Occipital lobe (tissue), 2 donors: ENCODE measurements around the gene LEMD2.

DNA sequence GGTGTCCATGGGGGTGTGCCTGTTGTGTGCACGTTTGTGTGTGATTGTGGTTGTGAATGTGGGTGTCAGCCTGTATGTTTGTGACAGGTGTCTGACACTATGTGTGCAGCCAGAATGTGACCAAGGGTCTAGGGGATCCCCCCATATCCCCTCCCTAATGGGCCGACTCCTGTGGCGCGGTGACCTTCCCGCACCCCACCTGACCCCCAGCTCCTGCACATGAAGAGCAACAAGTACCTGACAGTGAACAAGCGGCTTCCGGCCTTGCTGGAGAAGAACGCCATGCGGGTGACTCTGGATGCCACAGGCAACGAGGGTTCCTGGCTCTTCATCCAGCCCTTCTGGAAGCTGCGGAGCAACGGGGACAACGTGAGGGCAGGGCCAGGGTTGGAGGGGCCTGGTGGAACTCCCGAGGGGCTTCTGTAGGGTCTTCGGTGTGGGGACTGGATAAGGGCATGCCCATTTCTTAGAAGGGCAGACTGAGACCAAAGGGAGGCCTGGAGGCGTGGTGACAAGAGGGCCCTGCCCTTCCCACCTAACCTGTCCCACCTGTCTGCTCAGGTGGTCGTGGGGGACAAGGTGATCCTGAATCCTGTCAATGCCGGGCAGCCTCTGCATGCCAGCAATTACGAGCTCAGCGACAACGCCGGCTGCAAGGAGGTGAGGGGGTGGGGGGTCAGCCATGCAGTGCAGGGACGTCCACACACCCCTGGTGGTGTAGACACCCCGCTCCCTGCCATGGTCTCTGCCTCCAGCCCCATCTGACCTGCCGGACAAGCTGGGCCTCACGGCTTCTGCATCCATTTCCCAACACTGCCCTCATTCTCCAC lies 37.6 kb downstream of the ITPR3 start:
- RAMPAGE, long total RNA, result no peak

GRCh38 chr6:33694191-33694877 lies 17.2 kb downstream of the UQCC2 start:
- RAMPAGE, long total RNA, result no peak

DNA sequence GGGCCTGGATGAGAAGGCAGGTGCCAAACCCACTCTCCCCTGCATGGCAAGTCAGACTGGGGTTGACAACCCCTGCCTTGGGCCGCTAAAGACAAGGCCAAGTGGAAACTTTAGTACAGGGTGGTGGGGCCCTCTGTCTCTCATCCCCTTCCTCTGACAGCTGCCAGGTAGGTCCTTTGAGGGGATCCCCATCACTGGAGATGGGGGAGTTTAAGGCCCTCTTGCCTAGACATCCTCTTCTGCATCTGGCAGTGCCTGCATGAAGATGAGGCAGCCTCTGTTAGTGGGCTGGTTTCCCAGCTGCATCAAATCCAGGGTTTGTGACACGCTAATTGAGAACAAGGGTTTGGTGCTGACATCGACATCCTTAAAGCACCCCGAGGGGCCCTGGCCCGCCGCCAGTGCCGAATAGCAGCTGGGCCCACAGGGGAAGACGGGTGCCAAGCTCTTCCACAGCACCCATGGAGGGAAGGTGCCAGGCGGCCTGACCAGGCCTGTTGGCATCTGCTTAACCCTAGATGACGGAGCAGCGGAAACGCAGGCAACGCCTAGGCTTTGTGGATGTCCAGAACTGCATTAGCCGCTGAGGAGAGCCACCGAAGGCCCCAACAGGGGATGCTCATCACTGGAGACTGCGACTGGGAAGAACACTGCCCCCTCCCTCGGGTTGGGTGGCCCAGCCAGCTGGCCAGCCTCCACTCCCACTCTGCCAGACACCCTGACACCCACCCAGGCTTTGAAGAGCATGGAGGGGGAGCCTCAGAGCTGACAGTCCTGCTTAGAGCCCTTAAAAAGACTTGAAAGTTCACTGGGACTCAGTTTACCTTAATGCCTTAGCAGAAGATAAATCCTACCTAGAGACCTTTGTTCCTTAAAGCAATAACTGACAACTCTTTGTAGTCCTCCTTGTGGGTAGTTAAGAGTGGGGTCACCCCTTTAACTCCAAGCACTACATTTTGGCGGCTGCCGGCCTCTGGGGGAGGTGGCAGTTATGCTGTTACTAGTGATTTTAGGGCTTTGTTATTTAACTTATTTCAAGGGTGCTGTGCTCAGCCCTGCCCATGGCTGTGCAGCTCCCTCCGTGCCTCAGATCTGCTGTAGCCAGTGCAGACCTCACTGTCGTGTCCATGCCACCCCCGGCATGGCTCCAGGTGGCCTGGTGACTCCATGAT lies 15.9 kb downstream of the UQCC2 start:
- RAMPAGE, long total RNA, result no peak

DNA sequence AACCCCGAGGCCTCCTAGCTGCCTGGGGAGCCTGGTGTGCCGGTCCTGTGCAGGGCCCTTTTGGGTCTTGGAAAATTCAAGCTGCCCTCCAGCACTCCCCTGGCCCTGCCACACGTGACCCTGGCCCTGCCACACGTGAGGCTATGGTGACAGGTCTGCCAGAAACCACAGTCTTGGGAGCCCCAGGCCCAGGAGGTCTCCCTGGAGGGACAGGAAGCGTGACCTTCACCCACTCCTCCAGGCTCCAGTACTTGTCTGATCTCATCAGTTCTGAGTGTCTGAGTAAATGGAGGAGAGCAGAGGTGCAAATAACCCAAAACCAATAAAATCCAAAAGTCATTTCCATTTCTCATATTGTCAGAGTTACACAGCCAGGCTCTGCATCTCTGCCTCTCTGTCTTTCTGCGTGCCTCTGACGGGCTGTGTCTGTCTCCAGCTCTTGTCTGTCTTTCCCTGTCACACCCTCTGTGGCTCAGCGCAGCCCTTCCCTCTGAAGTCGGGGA lies 15.5 kb downstream of the IP6K3 start:
- RAMPAGE, long total RNA, result no peak

- RAMPAGE, long total RNA, result no peak
These were observed 2.0 kb downstream of the LEMD2 start for GRCh38 chr6:33786880-33787344.

DNA sequence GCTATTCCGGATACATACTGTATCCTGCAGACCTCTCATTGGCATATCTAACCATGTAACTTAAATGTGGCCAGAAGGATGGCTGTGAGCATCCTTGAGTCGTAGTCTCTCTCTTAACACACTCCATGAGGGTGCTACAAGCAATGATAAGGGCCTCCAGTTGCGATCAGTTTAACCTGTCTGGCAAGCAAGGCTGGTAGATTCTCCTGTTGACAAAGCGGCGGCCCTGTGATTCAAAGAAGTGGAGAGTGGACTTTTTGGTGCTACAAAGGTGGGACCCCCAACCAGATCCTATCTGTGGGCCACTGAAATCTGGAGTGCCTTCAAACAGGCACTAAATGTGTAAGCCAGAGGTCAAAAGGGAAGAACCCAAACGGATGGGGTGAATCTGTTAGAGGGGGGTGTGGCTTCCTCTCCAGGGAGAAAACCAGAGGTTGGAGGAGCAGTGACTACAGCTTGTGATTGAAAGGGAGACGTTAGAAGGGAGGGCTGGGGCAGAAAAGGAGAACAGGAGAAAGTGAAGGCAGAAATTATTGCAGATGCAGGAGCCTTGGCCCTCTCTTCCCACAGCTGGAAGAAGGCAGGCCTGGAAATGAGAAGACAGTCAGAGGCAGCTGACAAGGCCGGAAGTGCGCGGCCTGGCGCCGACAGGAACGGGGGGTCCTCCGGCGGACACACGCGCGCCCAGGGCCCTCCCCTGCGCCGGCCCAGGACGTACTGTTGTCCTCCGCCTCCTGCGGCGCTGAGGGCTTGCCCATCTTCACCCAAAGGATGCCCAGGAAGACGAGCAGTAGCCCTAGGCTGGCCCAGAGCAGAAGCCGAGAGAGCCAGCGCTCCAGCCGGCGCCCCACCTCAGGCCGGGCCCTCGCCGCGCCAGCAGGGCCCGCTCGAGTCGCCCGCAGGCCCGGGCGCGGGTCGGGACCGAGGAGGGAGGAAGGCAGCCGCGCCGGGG lies 991 bp downstream of the LEMD2 start:
- RAMPAGE, long total RNA, result no peak

DNA sequence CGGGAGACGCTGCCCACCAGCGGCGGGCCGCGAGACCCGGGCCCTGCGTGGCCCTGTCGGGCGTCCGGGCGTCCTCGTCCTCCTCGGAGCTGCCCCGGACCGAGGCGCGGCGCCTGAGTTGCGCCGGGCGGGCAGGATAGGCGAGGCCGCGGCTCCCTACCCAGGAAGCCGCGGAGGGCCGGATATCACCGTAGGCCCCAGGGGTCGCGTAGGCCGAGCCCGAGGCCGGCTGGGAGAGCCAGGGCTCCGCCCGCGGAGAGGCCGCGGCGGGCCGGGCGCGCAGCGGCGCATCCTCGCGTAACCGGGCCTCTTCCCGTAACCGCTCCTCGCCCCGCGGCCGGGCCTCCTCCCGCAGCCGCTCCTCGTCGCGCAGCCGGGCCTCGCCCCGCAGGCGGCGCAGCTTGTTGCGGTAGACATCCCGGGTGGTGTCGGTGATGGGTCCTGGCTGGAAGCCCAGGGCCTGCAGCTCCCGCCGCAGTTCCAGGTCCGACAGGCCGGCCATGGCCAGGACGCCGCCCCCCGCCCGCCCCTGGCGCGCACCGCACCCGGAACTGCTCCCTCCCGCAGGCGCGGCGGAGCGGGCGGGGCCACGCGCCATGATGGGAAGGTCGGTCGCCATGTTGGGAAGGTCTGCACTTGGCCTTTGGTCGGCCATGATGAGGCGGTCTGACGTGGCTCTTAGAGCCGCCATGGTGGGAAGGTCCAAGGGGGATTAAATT lies at the start of gene LEMD2:
TSS of gene LEMD2 (minus strand) at position 516 of the 719 bp plus-strand sequence.
- RAMPAGE, long total RNA, result no peak

- RAMPAGE, long total RNA, result no peak
These were observed 100.5 kb upstream of the MLN start for GRCh38 chr6:33904163-33904890.

- RAMPAGE, long total RNA, result no peak
These were observed 150.3 kb downstream of the GRM4 start for GRCh38 chr6:33995579-33996052.

DNA sequence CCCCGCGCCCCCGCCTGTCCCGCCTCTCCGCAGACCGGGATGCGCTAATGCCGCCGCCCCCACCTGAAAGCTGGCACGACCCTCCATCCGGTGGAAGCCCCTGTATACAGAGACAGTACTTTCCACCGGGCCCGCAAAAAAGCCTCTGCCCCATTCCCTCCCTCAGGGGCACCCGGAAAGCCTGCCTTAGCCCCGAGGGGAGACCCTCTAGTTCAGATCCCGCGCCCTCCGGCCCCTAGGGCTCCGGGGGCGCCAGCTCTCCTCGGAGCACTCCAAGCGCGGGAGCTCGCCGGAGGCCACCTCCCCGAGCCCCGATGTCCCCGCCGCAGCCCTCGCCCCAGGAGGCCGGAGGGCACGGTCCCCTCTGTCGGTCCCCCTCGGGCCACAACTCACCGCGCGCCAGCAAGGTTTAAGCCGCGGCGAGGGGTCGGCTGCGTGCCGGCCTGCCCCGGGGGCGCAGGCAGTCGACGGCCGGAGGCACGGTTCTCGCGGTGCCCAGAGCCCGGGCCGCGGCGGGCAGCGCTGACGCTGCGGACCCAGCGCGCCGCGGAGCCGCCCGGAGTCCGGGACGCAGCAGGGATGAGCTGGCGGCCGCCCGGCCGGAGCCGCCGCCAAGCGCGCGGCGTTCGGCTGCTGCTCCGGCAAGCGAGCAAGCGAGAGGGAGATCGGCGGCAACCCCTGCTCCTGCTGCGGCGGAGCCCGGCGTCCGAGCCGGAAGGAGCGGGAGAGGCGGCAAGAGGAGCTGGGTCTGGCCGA lies 1.0 kb downstream of the GRM4 start:
- RAMPAGE, long total RNA, result no peak

DNA sequence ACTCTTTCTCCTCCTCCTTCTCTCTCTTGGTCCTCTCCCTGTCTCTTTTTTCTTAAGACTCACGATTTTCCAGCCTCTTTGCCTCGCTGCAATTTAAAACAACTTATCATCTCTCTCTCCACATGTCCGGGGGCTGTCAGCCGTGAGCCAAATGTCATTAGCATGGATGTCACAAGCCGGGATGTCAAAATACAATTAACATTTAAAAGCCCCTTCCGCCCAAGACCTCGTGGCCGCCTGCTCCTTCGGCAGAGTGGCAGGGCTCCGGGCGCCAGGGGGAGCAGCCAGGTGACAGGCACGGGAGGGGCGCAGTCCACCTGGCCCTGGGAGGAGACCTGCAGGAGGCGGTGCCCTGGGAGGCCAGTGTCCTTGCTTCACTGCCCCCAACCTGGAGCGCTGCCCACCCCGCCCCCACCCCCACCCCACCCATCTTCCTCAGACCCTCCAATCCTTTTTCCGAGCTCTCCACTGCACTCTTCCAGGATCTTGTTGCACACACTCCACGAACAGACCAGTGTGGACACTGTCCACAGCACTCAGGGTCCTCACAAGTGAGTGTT lies 5.5 kb upstream of the GRM4 start:
- RAMPAGE, long total RNA, result no peak

GRCh38 chr6:34239049-34239501 lies 2.4 kb downstream of the HMGA1 start:
- RAMPAGE, long total RNA, result no peak

DNA sequence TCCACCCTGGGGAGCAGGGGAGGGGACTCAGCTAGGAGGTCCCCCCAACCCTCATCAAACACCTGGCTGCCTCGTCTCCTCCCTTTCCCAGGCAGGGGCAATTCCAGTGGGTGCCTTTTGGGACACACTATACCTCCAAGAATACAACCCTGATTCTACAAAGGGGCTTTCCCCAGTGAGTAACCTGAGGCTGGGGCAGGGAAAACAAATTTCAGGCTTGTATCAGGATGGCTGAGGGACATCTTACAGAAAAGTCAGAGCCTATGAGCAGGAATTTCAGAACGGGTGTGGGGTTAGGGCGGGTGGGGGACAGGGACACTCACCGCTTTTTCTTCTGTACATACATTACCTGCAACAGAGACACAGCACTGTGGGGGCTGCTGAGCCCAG lies 1.7 kb downstream of the SMIM29 start:
- RAMPAGE, long total RNA, result no peak

- RAMPAGE, long total RNA, result no peak
These were observed 50.0 kb upstream of the SMIM29 start for GRCh38 chr6:34298842-34299146.

DNA sequence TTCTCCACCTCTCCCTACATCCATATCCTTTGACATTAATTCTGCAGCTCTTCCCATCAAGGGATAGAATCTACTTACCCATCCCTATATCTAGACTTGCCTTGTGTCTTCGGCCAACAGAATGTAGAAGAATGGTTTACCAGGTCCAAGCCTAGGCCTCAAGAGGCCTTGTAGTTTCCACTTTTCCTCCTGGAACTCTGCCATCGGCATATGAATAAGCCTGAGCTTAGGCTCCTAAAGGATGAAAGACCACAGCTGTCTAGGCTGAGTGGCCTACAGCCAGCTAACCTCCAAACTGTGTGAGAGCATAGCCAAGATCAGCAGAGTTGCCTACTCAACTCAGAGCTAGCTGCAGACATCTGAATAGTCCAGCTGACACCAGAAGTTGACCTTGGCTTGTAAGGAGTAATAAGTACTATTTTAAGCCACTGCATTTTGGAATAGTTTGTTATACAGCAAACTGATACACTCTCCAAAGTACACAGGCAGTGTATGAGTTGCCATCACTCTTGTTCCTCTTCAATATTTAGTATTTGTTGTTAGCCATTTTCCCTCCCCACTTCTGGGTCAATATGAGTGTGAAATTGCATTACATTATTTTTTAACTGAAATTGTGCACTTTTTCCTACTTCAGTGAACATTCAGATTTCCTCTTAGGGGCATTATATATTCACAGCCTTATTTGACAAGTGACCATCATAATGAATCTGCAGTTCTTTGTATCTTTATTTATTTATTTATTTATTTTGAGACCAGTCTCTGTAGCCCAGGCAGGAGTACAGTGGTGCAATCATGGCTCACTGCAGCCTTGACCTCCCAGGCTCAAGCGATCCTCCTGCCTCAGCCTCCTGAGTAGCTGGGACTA lies 52.7 kb upstream of the SMIM29 start:
- RAMPAGE, long total RNA, result no peak

GRCh38 chr6:34424493-34424871 lies 1.4 kb downstream of the RPS10 start:
- RAMPAGE, long total RNA, result no peak

DNA sequence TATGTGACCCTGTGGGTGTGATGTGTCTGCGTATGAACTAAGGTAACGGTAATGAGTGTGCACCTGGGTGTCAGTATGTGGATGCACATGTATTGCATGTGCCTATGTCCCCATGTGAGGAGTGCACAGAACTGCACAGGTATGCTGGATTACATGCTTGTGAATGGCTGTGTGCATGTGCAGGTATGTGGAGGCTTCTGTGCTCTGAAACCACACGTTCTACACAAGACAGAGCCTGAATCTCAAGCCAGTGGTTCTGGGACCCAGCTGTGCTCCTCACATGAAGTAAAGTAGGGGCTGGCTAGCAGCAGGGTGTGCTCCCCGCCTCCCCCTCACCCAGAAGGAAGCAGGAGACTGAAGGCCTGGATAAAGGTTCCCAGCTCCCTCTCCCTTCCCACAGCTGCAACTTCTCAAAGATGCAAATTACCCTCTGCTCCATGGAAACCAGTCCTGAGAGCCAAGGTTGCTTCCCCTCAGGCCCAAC lies 24.7 kb upstream of the SPDEF start:
- RAMPAGE, long total RNA, result no peak

DNA sequence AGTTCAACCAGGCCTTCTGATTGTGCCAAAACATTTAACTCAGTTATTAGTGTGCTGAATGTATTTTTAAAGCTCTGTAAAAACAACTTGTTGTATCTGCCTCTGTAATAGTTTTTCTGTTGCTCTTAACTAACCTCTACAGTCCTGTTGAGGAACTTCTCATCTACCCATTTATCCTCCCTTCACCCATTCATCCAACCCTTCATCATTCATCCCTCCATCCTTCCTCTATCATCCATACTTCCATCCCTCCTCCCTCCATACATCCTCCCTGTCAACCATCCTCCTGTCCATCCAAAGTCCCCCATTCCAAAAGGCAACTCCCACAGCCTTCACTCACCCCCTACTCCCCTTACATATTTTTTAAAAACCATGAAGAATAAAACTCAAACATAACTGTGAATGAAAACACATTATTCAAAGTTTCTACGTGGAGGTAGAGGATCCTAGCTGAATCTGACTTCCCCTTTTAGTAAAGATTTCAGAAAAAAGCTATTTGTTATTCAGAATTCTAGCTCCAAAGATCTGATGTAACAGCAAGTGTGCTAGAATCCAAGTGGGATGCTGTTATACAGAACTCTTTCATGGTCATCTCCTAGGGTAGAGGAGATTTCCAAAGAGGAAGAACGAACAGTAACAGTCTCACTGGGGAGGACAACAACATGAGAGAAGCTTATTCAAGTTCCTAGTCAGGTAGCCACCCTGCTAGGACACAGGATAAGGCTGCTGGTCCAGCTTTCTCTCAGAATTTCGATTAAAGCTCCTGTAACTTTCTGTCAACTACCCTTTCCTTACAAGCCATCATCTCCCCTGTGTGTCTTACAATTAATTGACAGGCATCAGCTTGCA lies 40.9 kb upstream of the SPDEF start:
- RAMPAGE, long total RNA, result no peak

GRCh38 chr6:34601651-34602202 lies 45.6 kb upstream of the SPDEF start:
- RAMPAGE, long total RNA, result no peak

DNA sequence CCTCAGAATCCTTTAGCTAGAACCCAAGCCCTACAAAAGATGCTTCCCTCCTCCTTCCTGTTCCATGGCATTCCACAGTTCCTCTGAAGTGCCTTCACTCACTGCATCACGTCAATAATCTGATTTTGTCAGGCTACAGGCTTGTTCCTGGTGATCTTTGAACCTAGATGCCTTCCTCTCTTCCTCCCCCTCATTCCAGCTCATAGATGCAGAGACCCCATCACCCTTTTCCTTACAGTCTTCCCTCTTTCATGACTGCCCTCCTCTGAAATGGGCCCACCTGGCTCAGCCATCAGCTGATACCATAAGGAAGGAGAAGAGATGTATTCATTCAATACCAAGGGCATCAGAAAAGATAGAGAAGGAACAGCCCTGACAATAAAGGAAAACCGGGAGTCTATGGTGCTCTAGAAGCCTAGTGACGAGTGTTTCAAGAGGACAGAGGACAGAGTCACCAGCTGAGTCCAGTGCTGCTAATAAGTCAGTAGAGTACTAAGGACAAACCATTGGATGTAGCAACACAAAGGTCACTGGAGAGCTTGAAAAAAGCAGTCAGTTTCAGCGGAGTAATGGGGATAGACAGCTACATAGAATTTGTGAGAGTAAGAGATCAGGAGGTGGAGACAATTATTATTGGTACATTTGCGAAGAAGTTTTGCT lies 62.5 kb upstream of the SPDEF start:
- RAMPAGE, long total RNA, result no peak